ENCODE results near the genes IL17REL, SELENOO and ADM2.

GRCh38 chr22:49799203-49799713 is 28.4 kb downstream of the BRD1 start:
- PRO-cap: no peak
- RAMPAGE, long total RNA: no peak
- RRBS: 92% methylated on average over 3 of the region's 14 CpGs

- PRO-cap: no peak
- RAMPAGE, long total RNA: no peak
- RRBS: no CpG with 5 or more reads among the region's 28 CpGs
These were observed 26.8 kb downstream of the BRD1 start for GRCh38 chr22:49800791-49801423.

DNA sequence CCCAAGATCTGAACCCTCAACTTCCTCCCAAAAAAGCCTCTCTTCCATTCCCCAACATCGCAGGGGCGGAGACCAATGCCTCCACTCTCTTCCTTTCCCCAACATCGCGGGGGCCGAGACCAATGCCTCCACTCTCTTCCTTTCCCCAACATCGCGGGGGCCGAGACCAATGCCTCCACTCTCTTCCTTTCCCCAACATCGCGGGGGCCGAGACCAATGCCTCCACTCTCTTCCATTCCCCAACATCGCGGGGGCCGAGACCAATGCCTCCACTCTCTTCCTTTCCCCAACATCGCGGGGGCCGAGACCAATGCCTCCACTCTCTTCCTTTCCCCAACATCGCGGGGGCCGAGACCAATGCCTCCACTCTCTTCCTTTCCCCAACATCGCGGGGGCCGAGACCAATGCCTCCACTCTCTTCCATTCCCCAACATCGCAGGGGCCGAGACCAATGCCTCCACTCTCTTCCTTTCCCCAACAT is 25.6 kb downstream of the BRD1 start:
- PRO-cap: no peak
- RAMPAGE, long total RNA: no peak
- RRBS: no CpG with 5 or more reads among the region's 25 CpGs

GRCh38 chr22:49964325-49964807 is 3.8 kb downstream of the PIM3 start:
- PRO-cap: unidirectional peak, plus-strand start at chr22:49964463
- RAMPAGE, long total RNA: no peak
- RRBS: no CpG with 5 or more reads among the region's 8 CpGs

- PRO-cap: no peak
- RAMPAGE, long total RNA: no peak
- RRBS: no CpG with 5 or more reads among the region's 16 CpGs
These were observed 15.0 kb downstream of the PIM3 start for GRCh38 chr22:49975295-49976290.

- PRO-cap: no peak
- RAMPAGE, long total RNA: no peak
- RRBS: no CpG with 5 or more reads among the region's 11 CpGs
These were observed 20.4 kb downstream of the PIM3 start for GRCh38 chr22:49980813-49981620.

- PRO-cap: no peak
- RAMPAGE, long total RNA: no peak
- RRBS: no CpG with 5 or more reads among the region's 11 CpGs
These were observed 6.3 kb downstream of the IL17REL start for GRCh38 chr22:50006321-50006684.

DNA sequence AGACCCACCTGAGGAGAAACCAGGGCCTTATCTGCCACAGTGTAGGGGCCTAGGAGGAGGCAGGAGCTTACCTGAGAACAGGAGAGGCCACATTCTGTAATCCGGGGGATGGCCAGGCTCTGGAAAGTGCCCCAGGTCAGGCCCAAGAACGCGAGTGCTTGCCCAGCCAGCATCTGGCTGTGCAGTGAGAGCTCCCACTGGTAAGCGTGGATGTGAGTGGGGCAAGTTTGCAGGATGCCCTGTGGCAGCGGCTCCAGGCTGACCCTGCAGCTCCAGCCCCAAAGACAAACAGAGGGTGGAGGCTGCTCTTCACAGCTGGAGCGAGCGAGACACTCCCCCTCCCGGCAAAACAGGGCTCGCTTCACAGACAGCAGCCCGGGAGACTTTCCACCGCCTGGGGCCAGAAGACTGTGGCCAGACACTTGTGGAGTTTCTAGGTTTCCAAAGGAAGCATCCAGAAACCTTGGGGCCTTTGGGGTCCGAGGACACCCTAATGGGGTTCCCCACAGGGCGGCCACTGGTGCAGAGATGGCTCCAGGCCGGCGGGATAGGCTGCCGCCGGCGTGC is at the start of gene IL17REL:
IL17REL (minus strand) TSS at position 292 of the 567 bp plus-strand sequence.
- PRO-cap: no peak
- RAMPAGE, long total RNA: no peak
- RRBS: no CpG with 5 or more reads among the region's 18 CpGs

DNA sequence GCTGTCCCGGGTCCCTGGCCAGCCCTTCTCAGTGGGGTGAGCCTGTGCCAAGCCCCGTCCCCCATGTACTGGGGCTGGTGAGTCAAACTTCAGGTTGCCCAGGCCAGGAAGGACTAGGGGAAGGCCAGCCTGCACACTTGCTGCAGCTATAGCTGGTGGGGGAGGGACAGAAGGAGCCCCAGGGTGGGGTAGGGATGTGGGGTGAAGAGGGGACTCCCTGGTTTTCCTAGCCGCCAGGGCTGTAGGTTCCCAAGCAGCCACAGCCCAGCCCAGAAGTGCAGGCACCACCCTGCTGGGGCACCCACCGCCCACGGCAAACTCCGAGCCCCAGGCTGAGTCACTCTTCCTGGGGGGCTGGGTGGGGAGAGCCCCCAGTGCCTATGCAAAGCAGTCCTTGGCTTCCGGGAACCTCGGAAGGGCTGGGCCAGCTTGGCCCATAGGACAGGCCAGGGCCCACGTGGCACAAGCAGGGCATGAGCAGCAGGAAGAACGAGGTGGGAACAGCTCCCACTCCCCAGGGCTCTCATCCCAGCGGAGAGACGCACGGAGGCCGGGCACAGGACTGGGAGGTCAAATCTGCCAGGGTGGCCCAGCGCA is 4.3 kb upstream of the IL17REL start:
- PRO-cap: no peak
- RAMPAGE, long total RNA: no peak
- RRBS: 58% methylated on average over 1 of the region's 15 CpGs

DNA sequence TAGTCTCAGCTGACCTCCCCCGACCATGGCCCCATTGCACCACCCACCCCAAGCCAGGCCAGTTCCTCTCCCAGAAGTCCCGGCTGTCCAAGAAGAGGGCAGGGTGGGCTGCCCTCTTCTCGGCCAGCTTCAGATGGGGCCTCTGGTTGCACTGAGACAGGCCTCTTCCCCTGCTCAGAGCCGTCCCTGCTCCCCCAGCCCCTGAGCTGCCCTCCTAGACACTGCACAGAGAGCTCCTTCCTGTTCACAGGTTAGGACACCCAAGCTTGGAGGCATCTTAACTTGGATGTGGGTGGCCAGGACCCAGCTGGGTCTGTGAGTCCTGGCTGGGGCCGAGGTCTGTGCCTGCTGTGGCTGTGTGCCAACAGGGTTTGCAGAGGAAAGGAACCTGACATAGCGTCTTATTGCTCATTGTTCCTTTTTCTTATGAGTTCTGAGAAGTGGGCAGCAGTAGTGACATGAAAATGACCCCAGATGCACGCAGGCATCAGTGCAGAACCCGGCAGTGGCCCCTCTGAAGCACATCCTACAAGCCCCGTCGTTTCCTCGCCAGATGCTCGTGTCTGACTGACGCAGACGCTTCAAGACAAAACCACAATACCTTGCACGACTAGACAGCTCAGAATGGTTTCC is 5.5 kb downstream of the TRABD start:
- PRO-cap: no peak
- RAMPAGE, long total RNA: no peak
- RRBS: 24% methylated on average over 1 of the region's 15 CpGs

- PRO-cap: no peak
- RAMPAGE, long total RNA: no peak
- RRBS: no CpG with 5 or more reads among the region's 28 CpGs
These were observed 7.3 kb downstream of the TRABD start for GRCh38 chr22:50192880-50193527.

DNA sequence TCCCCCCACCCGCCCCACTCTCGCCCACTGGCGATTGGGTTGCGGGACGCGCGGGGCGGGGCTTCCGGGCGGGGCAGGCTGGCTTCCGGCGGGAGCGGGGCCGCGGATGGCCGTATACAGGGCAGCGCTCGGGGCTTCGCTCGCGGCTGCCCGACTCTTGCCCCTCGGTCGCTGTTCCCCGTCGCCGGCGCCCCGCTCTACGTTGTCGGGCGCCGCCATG is at the start of gene SELENOO:
SELENOO (plus strand) TSS at position 81 of the 220 bp plus-strand sequence.
- PRO-cap: bidirectional peak, plus-strand start at position 84 of the sequence, minus-strand start outside the sequence
- RAMPAGE, long total RNA: no peak
- RRBS: under 1% methylated on average over 26 of the region's 33 CpGs

GRCh38 chr22:50201583-50202231 is 896 bp downstream of the SELENOO start:
- PRO-cap: no peak
- RAMPAGE, long total RNA: no peak
- RRBS: 3% methylated on average over 7 of the region's 50 CpGs

DNA sequence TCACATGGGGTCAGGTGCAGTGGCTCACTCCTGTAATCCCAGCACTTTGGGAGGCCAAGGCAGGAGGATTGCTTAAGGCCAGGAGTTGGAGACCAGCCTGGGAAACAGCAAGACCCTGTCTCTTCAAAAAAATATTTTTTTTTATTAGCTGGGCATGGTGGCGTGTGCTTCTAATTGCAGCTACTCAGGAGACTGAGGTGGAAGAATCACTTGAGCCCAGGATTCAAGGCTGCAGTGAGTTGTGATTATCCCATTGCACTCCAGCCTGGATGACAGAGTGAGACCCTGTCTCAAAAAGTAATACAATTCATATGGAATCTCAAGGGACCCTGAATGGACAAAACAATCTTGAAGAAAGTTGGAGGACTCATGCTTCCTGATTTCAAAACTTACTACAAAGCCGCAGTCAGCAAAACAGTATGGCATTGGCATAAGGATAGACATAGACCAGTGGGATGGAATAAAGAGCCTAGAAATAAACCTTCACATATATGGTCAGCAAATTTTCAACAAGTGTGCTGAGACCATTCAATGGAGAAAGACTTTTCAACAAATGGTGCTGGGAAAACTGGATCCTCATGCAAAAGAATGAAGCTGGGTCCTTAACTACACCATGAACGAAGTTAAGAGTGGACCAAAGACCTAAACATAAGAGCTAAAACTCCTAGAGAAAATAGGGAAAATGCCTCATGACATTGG is 2.4 kb downstream of the SELENOO start:
- PRO-cap: no peak
- RAMPAGE, long total RNA: no peak
- RRBS: no CpG with 5 or more reads among the region's 3 CpGs

GRCh38 chr22:50216983-50217897 is 16.4 kb downstream of the SELENOO start:
- PRO-cap: no peak
- RAMPAGE, long total RNA: no peak
- RRBS: no CpG with 5 or more reads among the region's 51 CpGs

DNA sequence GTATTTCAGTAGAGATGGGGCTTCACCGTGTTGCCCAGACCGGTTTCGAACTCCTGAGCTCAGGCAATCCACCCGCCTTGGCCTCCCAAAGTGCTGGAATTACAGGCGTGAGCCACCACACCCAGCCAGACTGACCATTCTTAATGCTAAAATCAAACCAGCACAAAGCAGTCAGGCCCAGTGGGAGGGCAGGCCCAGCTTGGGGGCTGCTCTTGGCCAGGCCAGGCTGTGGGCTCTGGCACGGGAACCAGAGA is 8.7 kb downstream of the PLXNB2 start:
- PRO-cap: no peak
- RAMPAGE, long total RNA: no peak
- RRBS: no CpG with 5 or more reads among the region's 6 CpGs

DNA sequence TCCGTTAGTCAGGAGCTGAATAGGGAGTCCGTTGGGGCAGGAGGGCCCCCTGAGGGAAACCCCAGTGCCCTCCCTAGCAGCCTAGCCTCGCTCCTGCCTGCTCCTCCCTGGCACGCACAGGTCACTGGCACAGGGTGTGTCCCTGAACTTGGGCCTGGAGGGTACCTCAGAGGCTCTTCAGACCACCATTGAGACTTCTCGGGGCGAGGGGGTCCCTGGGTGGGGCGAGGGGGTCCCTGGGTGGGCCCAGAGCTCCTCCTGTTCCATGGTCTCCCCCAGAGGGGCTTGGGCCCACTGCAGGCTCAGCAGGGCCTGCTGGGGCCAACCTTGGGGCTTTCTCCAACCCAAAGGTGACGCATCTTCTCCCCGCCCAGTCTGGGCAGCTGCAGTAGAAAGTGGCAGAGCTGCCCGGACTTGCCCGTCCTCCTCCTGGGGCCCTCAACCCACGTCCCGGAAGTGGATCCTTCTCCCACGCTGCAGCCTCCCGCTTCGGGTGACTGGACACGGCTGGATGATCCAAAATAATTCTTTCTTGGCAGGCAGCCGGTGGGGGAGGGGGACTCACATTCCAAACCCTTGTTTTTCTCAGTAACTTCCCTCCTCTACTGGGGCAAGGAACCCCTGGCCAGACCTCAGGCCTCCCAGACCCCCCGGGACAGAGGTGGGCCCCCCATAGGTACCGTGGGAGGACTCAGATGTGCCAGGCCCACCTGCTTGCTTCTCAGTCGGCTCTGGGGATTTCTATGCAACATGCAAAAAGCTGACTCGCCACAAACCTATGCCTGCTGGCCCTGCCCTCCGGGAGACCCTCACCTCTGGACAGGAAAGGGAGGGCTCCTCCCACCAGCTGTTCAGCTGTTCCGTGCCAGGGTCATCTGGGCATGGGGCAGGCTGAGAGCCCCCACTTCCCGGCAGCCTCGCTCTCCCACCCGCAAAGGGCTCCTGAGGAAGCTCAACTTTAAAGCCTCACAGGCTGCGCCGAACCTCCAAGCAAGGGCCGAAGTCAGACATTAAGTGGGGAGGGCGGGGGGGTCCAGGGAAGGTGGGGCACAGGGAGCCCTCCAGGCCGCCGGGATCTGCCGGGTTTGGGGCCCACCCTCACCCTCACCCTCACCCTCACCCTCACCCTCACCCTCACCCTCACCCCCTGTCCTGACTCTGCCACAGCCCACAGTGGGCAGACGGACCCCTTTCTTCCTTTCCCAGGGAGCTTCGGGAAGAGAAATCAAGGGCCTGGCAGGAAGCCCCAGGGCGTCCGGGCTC is 1.4 kb downstream of the PLXNB2 start:
- PRO-cap: no peak
- RAMPAGE, long total RNA: no peak
- RRBS: 5% methylated on average over 10 of the region's 38 CpGs

GRCh38 chr22:50399822-50400564 is 56.9 kb downstream of the PPP6R2 start:
- PRO-cap: no peak
- RAMPAGE, long total RNA: no peak
- RRBS: no CpG with 5 or more reads among the region's 12 CpGs

- PRO-cap: no peak
- RAMPAGE, long total RNA: no peak
- RRBS: no CpG with 5 or more reads among the region's 20 CpGs
These were observed 17.5 kb downstream of the SBF1 start for GRCh38 chr22:50457101-50457953.

GRCh38 chr22:50481124-50481632 is at the start of gene ADM2:
ADM2 (plus strand) TSS chr22:50481543.
- PRO-cap: no peak
- RAMPAGE, long total RNA: no peak
- RRBS: 3% methylated on average over 28 of the region's 55 CpGs